Parotid gland (tissue), 1 donor: ENCODE measurements around the genes ABCG1 and SLC37A1.

- PRO-cap = no peak
Observed at GRCh38 chr21:41950797-41951752, 2.7 kb downstream of the C2CD2 start.

- PRO-cap = no peak
Observed at GRCh38 chr21:42021668-42022710, 11.8 kb upstream of the ZBTB21 start.

DNA sequence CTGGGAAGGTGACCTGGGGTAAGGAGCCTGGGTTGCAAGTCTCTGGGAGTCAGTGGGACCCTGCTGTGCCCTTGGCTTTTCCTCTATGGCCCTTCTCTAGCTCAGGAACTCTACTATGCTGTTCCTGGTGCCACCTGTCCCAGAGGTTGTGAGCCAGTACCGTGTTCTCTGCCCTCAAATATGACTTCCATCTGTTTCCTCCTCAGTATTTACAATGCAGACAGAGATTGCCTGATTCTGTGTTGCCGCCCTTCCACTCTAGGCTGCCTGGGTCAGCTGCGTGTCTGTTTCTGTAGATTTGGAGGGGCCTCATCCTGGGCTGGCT lies 18.8 kb upstream of the ZBTB21 start:
- PRO-cap = no peak

GRCh38 chr21:42058534-42058863 lies 12.6 kb upstream of the UMODL1 start:
- PRO-cap = no peak

- PRO-cap = no peak
Observed at GRCh38 chr21:42081188-42081624, 10.1 kb downstream of the UMODL1 start.

DNA sequence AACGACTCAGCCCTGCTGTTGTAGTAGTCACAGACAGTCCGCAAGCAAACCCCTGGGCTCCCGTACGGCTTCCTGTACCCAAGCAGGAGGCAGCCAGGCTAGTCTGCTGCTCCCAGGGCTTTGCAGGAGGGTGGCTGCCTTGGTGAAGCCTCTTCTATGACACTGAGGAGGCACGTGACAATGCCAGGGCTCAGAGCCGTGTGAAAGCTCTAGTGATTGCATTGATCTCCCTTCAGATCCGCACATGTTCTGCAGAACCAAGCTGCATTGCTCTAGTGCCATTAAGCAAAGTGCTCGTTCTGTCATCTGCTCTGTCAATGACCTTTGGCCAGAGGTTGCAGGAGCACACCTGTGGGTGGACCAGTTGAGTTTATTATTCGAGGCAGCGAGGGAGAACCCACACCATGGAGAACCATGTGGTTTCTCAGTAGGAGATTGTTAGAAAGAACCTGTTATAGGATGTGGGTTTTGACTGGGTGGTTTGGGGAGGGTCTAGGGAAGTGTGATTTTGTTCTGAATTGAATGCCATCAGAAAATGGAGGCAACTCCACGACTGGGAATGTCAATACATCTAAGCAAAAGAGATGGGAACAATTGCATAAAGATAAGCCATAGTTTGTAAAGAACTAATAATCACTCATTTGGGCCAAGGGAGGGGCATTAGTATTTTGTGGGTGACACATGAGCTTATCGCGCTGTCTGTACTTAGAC lies 18.2 kb downstream of the UMODL1 start:
- PRO-cap = no peak

DNA sequence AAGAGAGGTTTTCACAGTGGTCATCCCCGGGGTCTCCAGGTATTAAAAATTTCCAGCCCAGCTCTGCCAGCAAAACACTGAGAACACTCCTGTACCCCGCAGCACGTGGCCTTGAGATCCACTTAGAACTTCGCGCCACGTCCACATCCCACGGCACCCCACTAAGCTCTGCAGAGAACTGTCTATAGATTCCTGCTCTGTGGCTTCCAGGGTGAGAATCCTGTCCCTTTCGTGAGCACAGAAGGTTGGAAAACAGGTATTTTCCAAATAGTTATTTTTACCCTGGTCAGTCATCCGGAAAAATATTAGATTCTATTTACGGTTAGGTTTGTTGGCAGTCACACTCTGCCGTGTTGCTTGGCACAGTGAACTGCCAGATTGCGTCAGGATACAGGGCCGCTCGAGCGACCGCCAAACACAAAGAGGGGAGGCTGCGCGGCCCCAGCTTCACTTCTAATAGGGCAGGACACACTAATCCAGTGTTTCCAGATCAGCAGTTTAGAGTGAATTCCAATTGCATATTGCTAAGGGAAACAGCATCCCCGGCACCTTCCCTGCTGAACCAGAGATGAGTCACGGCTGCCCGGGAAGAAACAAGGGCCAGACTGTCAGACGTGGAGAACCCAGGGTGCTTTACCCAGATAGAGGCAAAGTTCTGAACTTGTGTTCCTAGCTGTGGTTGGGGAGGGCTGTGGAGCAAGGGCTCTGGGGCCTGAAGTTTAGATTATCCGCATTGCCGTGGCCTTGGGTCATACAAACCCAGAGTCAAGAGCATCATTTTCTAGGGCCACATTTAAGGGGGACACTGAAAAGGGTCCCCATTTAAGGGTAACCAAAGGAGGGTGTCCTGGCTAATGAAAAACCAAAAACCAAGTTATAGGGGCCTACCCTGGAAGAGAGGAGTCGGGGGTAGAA lies 22.9 kb downstream of the UMODL1 start:
- PRO-cap = bidirectional peak, plus-strand start at position 450 of the sequence, minus-strand start at position 222 of the sequence

DNA sequence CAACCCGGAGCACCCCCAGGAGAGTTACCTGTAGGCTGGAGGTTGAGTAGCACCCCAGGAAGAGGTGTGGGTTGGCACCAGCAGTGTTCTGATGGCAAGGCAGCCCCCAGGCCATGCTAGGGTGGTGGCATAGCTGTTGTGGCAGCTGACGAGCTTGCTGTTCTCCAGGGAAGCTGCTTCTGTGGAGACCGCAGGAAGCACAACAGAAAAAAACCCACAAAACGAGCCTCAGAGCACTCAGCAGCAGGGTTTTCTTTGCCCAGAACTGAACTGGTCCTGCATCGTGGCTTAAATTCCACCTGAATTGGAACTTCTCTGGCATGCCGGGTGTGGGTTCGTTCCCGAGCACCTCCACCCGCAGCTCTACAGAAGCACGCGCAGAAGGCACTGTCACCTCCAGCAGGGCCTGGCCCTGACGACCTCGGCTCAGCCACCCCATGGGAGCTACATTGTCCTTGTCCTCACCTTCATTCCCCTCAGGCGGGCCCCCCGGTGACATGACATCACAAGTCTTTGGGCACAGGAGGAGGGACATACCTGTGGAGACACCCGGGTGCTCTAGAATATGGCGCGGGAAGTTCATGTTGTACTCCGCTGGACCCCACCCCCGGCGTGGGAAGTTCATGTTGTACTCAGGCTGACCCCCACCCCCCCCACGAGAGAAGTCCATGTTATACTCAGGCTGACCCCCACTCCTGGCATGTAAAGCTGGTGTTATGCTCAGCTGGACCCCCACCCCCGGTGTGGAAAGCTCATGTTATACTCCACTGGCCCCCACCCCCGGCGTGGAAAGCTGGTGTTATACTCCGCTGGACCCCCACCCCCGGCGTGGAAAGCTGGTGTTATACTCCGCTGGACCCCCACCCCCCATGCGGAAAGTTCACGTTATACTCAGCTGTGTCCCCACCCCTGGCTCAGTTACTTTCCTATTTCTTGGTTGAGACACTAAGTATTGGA lies 37.4 kb downstream of the UMODL1 start:
- PRO-cap = no peak

DNA sequence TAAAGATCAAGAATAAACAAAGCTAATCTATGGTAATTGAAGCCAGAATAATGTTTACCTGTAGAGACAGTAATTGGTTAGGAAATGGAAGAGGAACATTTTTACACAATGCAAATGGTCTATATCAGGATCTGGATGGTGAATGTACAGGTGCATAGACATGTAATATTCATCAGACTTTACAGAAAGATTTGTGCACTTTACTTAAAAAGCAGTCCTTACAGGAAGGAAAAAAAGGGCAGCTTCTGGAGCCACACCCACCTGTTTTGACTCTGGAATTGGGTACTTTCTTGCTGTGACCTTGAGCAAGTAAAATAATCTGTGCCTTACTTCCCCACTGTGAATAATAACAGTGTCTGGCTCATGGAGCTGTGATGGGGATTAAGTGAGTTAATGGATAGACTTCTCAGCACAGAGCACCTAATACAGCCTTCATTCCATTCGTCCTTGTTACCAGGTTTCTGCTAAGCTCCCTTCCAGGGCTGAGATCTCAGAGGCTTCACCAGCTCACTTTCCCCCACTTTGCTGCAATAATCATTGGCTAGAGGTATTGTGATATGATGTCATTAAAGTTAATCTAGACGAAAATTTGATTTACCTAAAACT lies 20.1 kb upstream of the ABCG1 start:
- PRO-cap = no peak

GRCh38 chr21:42218413-42219623 lies at the start of gene ABCG1:
ABCG1 (plus strand) TSS chr21:42219140.
- PRO-cap = bidirectional peak, plus-strand start at chr21:42219096, minus-strand start at chr21:42218995; bidirectional peak, plus-strand start at chr21:42219369, minus-strand start at chr21:42219333

DNA sequence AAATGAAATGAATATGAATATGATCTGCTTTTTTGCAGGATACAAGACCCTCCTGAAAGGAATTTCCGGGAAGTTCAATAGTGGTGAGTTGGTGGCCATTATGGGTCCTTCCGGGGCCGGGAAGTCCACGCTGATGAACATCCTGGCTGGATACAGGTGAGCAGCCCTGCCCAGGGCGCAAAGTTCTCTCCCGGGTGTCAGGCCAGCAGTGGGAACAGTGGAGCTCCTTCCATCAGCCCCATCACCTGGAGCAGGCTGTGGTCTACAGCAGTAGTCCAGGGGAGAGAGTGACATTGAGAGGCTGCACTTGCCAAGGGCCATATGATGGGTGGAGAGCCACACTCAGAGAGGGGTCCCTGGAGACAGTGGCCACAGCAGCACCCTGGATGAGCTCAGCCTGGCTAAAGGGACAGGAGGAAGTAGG lies 44.2 kb downstream of the TFF3 start:
- PRO-cap = no peak

DNA sequence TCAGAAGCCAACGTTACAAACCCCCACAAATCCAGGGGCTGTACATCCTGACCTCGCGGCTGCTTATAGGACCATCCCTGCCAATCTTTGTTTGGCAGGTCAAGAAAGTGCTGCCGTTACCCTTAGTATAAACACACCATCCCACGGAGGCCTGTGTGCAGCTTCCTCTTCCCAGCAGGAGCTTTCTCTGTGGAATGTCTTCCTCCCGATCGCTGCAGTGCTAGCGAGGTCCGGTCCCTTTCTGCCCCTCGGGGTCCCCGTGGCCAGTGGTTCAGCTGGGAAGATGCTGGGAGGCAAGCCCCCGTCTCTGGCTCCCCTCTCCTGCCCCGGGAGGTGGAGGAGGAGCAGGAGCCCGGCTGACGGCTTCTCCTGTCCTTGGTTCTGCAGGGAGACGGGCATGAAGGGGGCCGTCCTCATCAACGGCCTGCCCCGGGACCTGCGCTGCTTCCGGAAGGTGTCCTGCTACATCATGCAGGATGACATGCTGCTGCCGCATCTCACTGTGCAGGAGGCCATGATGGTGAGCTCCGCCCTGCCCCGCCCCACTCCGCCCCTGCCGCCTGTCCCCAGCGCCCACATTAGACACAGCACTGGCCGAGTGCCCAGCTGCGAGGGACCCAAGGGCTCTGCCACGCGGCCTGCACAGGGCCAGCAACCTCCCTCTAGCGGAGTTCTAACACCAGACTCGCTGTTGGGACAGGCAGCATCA lies 42.1 kb downstream of the TFF3 start:
- PRO-cap = no peak

DNA sequence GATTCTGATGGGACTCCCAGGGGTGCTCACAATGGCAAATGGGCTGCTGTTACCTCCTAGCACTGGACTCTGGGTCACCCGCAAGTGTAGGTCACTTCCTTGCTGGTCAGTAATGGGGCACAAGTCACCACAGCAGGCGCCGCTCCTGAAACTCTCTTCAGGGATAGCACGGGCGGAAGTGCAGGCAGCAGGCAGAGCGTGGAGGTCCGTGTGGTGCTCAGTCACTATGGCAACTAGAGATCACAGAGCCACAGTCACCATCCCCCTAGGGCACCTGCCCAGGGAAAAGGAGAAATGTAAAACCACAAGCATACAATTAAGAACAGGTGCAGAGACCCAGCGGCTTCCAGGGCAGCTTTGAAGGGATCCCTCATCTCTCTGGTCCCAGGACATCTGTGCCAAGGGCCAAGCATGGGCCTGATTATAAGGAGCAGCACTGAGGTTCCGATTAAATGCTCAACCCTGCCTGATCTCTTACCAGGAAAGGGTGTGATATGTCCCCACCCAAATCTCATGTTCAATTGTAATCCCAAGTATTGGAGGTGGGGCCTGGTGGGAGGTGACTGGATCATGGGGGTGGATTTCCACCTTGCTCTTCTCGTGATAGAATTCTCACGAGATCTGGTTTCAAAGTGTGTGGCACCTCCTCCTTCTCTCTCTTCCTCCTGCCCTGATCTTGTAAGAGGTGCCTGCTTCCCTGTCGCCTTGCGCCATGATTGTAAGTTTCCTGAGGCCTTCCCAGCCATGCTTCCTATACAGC lies 35.1 kb downstream of the RSPH1 start:
- PRO-cap = no peak

- PRO-cap = no peak
Observed at GRCh38 chr21:42464101-42464689, 31.8 kb downstream of the RSPH1 start.

DNA sequence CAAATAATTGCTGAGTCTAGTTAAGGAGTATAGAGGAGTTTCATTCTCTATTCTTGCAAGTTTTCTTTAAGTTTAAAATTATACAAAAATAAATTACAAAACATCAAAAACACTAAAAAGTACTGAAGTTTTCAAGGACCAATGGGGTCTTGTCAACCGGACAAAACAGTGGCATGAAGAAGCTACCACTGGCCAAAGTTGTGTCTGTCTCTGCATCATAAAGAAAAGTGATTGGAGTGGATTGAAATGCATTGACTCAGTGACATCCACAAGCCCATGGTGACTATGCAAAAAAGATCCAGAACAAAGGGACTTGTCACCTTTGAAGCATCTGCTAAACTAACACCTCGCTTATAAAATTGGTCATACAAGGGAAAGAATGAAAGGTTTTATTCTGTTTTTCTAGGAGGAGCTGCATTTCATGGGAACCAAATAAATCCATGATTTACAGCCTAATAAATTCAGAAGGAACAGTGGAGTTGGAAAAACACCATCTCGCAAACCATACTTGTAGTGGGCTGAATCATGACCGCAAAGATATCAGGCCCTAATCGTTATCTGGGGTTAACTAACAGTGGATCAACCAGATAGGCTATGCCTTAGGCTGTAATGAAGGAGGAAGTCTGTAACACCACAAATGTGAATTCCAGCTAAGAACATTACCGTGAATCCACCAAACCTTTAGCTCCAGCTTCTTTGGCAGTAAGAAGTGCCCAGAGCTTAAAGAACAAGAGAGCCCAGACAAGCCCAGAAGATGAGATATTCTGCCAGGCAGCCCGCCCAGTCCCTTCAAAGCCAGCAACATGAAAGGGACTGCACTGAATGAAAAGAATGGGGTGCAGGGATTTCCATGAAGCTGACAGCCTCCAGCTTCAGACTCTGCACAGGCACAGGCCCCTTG lies 27.5 kb downstream of the RSPH1 start:
- PRO-cap = no peak

GRCh38 chr21:42469176-42469761 lies 26.8 kb downstream of the RSPH1 start:
- PRO-cap = no peak

GRCh38 chr21:42513085-42513956 lies at the start of gene SLC37A1:
SLC37A1 (plus strand) TSS chr21:42513852.
- PRO-cap = bidirectional peak, plus-strand start at chr21:42513852, minus-strand start at chr21:42513848

DNA sequence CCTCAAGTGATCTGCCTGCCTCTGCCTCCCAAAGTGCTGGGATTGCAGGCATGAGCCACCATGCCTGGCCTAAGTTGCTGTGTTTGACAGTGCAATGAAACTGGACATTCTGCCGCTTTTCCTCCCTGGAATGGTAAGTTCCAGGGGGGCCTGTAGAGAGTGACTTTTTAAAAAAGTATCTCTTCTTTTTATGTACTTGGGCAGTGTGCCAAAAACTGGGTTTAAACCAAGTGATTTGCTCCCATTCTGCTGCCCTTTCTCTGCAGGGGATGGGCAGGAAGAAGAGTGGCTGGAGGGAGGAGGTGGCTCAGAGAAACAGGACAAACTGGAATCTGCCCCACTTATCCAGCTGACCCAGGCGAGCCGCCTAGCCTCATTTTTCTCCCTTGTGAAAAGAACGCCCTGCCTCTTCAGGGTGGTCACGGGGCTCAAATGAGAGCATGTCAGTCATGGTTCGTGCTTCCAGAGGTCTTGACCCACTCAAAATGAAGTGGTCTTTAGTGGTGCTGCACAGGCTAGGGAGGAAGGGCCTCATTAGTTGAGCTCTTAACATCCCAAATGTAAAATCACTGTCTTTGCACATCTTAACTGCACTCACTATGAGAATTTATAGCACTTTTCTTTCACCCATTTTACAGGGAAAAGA lies 2.5 kb downstream of the SLC37A1 start:
- PRO-cap = no peak

DNA sequence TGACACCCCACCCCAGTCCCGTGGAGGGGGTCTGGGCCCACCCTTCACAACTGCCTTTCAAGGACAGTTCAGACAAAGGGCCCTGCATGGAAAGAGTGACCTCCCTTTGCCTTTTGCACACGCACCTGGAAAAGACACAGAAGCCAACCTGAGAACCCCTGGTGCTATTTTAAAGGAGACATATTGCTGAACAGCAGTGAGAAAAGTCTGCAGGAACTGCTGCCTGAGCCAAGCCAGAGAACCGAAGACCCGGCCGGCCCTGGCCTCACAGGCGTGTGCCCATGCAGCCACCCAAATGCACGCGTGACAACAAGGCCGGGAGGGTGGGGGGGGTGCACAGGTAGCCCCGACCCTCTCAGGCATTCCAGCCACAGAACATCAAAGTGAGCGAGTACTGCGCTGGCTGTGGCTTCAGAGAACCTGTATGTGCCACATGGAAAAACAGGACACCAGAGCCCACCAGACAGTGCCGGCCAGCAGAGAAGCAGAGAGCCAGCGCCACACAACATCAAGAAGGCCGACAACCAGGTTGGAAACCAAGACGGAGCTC lies 66.8 kb downstream of the SLC37A1 start:
- PRO-cap = no peak

- PRO-cap = no peak
Observed at GRCh38 chr21:42581738-42582680, 68.4 kb downstream of the SLC37A1 start.